ENCODE results near the gene LSM14A.

GRCh38 chr19:32345761-32346806 is 674 bp downstream of the ZNF507 start:
- PRO-cap = bidirectional peak, plus-strand start at chr19:32346083, minus-strand start at chr19:32346051; unidirectional peak, minus-strand start at chr19:32346258
- RRBS = 3% methylated on average over 22 of the region's 45 CpGs

GRCh38 chr19:32572533-32572962 is 8.4 kb upstream of the PDCD5 start:
- PRO-cap = no peak
- RRBS = no CpG with 5 or more reads among the region's 13 CpGs

- PRO-cap = no peak
- RRBS = no CpG with 5 or more reads among the region's 16 CpGs
Measured at GRCh38 chr19:32653728-32654060, 21.3 kb downstream of the ANKRD27 start.

DNA sequence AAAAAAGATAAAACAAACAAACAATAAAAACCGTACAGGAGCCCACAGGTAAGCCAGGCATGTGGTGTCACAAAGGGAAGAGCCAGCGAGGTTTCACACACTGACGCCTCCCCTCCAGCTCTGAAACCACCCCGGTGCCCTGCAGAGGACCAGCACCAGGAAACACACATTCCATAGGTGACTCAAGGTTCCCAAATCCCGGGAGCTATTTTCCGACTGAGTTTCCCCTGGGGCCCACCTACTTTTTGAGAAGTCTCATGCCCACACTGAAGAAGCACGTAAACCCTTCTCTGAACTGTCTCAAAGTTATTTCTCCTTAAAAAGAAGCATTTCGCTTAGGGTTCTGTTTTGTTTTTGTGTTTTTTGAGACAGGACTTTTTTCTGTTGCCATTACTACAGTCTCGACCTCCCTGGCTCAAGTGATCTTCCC is 40.2 kb downstream of the RHPN2 start:
- PRO-cap = no peak
- RRBS = 95% methylated on average over 1 of the region's 9 CpGs

GRCh38 chr19:33063232-33064183 is 1.2 kb downstream of the RHPN2 start:
- PRO-cap = unidirectional peak, plus-strand start at chr19:33063655; bidirectional peak, plus-strand start at chr19:33063870, minus-strand start at chr19:33063866
- RRBS = 4% methylated on average over 17 of the region's 41 CpGs

- PRO-cap = no peak
- RRBS = no CpG with 5 or more reads among the region's 8 CpGs
Measured at GRCh38 chr19:33286094-33286667, 16.2 kb downstream of the CEBPA start.

GRCh38 chr19:33301294-33301935 is 919 bp downstream of the CEBPA start:
- PRO-cap = no peak
- RRBS = 3% methylated on average over 25 of the region's 81 CpGs

DNA sequence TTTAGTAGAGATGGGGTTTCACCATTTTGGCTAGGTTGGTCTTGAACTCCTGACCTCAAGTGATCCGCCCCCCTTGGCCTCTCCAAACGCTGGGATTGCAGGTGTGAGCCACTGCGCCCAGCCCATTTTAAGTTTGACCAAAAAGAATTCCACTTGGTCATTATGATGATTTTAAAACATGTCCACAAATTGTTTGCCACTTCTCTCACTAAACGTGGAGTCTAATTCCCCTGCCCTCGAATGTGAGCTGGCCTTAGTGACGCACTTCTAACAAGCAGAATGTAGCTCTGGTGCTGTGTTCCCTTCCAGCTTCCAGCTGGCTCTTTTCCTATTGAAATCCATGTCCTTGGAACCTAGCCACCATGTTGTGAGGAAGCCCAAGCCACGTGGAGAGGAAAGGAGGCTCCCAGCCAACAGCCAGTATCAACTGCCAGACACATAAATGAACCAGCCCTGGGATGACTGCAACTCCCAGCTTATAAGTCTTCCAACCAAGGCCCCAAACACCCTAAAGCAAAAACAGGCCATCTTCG is 23.5 kb upstream of the CEBPA start:
- PRO-cap = no peak
- RRBS = no CpG with 5 or more reads among the region's 8 CpGs

GRCh38 chr19:33376469-33376915 is 3.0 kb downstream of the CEBPG start:
- PRO-cap = no peak
- RRBS = no CpG with 5 or more reads among the region's 3 CpGs

GRCh38 chr19:33376916-33377557 is 3.5 kb downstream of the CEBPG start:
- PRO-cap = no peak
- RRBS = no CpG with 5 or more reads among the region's 7 CpGs

DNA sequence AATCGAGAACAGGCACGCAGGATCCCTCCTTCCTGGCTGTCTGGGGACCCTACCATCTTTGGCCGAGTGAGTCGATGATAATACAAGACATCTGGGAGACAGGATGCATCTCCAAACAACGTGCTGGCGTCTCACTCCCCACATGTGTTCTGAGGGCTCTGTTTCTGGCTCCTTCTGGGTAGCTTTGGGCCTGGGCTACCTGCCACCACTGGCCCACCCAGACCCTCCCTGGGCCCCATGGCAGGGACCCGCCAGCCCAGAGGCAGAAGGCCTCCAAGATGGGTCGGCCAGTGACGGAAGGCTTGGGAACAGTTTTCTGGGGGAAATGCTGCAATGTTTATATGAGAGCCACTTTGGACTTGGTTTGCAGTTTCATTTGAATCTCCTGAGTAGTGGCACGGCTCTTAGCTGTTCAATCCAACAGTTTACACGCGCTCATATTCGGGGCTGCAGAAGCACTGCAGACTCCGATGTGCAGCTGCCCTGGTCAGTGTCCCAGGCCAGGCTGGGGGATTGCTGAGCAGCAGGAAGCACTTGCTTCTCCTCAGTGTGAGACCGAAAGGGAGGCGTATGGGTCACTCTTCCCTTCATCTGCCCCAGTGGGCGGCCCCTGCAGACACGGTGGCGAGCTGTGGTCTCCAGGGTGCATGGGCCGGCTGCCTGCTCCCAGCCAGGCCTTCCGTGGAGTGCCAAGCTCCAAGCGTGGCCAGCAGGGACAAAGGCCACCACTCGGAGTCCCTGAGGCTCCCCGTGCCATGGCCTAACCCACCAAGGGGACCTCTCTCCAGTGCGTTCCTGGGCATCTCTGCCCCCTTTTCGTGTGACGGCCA is 31.7 kb downstream of the CEBPG start:
- PRO-cap = no peak
- RRBS = no CpG with 5 or more reads among the region's 27 CpGs

DNA sequence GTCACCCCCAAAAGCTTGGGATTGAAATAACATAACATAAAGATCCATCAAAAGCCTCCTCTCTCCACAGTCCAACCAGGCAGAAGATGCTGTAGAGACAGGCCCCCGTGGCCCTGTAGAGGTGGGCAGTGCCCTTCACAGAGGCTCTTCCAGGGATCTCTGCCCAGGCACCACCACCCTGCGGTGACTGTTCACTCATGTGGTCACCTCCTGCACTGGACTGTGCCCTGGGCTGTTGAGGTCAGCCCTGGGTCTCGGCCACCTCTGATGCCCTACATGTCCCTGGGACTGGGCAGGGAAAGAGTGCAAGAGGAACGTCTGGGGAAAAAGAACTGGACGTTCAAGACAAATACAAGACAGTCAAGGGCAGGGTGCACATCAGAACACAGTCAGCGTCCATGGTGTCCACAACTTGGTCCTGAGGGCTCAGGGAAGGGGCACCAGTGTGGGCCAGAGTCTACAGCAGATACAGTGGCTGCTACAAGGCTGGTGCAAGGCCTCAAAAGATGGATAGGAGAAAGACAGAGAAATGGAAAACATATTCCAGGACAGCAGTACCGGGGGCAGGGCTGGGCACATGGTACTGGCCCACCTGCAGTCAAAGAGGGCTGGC is 22.3 kb downstream of the PEPD start:
- PRO-cap = no peak
- RRBS = 97% methylated on average over 1 of the region's 7 CpGs

DNA sequence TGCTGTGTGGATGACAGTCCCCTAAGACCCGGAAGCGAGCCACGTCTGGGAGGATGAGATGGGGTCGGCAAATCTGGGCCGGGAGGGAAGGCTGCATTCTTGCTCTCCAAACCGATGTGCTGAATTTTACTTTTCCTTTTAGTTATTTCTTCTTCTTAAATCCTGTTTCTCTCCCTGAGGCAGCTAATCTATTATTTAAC is 15.8 kb upstream of the KCTD15 start:
- PRO-cap = no peak
- RRBS = 57% methylated on average over 5 of the region's 6 CpGs

GRCh38 chr19:33798761-33799270 is 2.1 kb downstream of the KCTD15 start:
- PRO-cap = no peak
- RRBS = no CpG with 5 or more reads among the region's 7 CpGs

GRCh38 chr19:34172434-34172693 is at the start of gene LSM14A:
LSM14A (plus strand) TSS chr19:34172504.
- PRO-cap = bidirectional peak, plus-strand start at chr19:34172504, minus-strand start at chr19:34172365
- RRBS = no CpG with 5 or more reads among the region's 39 CpGs

GRCh38 chr19:34207592-34208290 is 35.4 kb downstream of the LSM14A start:
- PRO-cap = no peak
- RRBS = no CpG with 5 or more reads among the region's 8 CpGs

GRCh38 chr19:34219283-34219969 is 34.9 kb upstream of the GARRE1 start:
- PRO-cap = no peak
- RRBS = no CpG with 5 or more reads among the region's 6 CpGs

DNA sequence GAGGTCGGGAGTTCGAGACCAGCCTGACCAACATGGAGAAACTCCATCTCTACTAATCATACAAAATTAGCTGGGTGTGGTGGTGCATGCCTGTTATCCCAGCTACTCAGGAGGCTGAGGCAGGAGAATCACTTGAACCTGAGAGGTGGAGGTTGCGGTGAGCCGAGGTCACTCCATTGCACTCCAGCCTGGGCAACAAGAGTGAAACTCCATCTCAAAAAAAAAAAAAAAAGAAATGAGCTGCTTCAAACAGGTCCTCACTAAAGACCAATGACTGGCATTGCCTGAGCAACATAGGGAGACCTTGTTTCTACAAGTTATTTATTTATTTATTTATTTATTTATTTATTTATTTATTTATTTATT is 19.8 kb upstream of the GARRE1 start:
- PRO-cap = no peak
- RRBS = no CpG with 5 or more reads among the region's 4 CpGs

DNA sequence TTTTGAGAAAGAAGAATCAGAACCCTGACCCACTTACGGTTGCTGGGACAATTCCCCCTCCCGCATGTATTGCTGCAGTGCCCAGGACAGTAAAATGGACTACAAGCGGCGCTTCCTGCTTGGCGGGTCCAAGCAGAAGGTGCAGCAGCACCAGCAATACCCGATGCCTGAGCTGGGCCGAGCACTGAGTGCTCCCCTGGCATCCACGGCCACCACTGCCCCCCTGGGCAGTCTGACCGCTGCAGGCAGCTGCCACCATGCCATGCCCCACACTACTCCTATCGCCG is 46.0 kb downstream of the GARRE1 start:
- PRO-cap = no peak
- RRBS = no CpG with 5 or more reads among the region's 11 CpGs

DNA sequence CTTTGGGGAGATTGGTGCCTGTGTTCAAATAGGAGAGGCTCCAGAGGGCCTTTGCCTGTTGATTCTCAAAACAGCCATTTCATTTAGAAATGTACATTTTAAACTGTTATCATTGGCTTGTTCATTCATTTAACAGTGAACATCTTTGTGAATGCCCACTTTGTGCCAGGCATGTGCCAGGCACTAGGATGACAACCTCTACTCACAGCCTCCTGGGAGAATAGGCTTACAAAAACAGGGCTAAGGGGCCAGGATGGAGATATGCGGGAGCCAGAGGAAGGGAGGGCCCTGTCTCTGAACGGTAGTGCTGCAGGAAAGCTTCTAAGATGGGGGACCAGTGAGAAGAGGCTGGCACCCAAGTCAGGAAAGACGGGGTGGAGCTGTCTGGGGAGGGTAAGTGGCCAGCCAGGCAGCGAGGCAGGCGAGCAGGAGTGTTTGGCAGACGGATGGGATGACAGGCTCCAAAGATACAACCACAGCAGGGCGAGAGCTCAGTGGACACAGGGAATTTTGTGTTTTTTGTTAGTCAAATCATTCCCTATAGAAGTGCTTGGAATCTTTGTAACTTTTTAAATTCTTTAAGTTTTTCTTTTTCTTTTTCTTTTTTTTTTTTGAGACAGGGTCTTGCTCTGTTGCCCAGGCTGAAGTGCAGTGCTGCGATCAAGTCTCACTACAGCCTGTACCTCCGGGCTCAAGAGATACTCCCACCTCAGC is 44.7 kb upstream of the GPI start:
- PRO-cap = no peak
- RRBS = no CpG with 5 or more reads among the region's 9 CpGs